Lower leg skin (tissue), 2 donors: ENCODE measurements around a stretch of chr9.

- PRO-cap: no peak
- RAMPAGE, long total RNA, 2 experiments: no peak in any of the 2 experiments
Measured at GRCh38 chr9:129258269-129258752, 80.2 kb upstream of the IER5L start.

- PRO-cap: no peak
- RAMPAGE, long total RNA, 2 experiments: start-site peak on the plus strand in 1 of 2 experiments, at chr9:129335480-129336353 at its widest, 8 reads per replicate
Measured at GRCh38 chr9:129335290-129336120, 157.4 kb upstream of the IER5L start.

DNA sequence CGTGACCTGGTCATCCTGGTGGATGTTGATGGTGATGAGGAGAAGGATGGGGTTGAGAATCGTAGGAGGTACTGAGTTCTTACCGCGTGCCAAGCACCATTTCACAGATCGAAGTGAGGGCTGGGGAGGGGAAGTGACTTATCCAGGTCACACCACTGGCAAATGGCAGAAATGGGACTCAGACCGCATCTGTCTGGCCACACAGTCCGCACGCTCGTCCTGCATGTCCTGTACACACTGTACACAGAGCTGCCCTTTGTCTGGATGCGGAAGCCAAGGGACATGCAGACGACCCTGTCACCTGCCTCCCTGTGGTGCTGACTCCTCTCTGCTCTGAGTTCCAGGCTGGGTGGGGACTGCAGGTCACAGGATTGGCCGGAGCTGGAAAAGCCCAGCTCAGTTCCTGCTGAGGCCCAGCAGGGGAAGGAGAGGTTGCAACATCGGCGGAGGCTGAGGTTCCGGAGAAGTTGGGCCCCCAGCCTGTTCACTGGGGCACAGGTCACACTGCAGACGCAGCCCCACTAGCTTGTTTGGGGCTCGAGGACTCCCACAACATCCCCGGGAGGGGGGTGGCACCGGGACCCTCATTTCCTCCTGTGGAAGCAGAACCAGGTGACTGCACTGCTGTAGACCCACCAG lies 165.7 kb upstream of the IER5L start:
- PRO-cap: bidirectional peak, plus-strand start at position 399 of the sequence, minus-strand start at position 311 of the sequence
- RAMPAGE, long total RNA, 2 experiments: no peak in any of the 2 experiments

GRCh38 chr9:129404977-129405465 lies 215.9 kb downstream of the C9orf50 start:
- PRO-cap: no peak
- RAMPAGE, long total RNA, 2 experiments: no peak in any of the 2 experiments

- PRO-cap: no peak
- RAMPAGE, long total RNA, 2 experiments: no peak in any of the 2 experiments
Measured at GRCh38 chr9:129485313-129485759, 135.6 kb downstream of the C9orf50 start.

DNA sequence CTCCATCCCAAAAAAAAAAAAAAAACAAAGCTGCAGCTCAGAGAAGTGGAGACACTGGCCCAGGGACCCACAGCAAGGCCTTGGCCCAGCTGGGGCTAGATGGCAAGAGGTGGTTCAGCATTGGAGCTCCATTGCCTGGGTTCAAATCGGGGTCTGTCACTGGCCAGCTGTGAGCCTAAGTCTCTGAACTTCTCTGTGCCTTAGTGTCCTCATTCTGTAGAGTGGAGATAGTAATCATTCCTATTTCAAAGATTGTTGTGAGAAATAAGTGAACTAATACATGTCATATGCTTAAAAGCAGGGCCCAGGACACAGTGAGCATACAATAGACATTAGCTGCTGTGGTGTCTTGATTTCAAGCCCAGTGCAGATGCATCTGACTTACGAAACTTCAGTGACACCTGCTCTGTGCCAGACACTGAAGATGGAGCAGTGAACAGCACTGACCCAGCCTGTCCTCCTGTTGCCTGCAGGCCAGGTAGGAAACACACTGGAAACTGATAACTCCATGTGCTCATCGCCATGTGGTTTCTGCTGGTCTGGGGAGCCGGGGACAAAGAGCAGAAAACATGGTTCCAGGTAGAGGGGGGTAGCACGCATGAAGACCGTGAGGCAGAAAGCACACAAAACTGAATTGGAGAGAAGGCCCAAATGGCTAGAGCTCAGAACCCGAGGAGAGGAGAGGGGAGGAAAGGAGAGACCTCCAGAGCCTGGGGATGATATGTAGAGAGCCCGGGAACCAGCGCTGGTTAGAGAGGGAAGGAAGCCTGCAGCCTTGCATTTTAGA lies 127.6 kb downstream of the C9orf50 start:
- PRO-cap: no peak
- RAMPAGE, long total RNA, 2 experiments: no peak in any of the 2 experiments

DNA sequence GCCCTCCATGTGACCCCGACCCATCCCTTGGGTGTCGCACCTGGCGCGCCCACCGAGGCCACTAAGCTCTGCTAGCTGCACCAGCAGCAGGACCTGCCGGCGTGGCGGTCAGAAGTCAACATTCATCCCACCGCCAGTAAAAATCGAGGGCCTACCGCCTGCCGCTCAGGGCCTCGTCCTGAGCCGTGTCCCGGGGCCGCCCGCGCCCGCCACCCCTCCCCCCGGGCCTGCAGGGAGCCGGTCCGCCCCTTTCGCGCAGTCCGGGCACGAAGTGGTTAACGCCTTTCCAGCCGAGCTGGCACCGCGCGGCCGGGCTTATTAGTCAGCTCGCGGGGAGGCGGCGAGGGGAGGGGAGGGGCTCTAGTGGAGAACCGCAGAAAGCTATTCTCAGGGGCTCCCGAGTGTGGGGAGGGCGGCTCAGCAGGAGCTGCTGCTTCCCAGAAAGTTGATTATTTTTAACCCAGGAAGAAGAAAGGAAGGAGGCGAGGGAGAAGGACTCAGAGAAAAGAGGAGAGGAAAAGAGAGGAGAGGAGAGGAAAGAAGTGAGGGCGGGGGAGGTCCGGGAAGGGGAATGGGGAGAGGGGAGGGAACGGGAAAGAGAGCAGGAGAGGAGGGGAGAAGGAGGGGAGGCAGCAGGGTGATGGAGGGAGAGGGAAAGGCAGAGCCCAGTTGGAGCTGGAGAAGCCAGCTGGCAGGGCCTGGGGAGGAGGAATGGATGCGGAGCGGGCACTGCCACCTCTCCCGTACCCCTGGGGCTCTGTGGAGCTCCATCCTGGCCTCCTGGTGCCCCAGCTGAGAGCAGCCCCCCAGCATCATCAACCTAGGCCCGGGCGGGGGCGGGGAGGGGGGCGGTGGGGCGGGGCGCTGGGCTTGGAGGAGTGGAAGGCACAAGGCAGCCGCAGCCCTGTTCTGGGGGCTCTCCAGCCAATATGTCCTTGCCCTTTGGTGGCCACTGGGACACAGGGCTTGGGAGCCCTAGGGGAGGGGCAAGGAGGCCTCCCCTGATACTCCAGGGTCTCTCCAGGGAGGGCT lies 124.1 kb downstream of the C9orf50 start:
- PRO-cap: bidirectional peak, plus-strand start at position 390 of the sequence, minus-strand start at position 217 of the sequence; bidirectional peak, plus-strand start at position 668 of the sequence, minus-strand start at position 573 of the sequence; bidirectional peak, plus-strand start at position 867 of the sequence, minus-strand start at position 784 of the sequence
- RAMPAGE, long total RNA, 2 experiments: no peak in any of the 2 experiments

DNA sequence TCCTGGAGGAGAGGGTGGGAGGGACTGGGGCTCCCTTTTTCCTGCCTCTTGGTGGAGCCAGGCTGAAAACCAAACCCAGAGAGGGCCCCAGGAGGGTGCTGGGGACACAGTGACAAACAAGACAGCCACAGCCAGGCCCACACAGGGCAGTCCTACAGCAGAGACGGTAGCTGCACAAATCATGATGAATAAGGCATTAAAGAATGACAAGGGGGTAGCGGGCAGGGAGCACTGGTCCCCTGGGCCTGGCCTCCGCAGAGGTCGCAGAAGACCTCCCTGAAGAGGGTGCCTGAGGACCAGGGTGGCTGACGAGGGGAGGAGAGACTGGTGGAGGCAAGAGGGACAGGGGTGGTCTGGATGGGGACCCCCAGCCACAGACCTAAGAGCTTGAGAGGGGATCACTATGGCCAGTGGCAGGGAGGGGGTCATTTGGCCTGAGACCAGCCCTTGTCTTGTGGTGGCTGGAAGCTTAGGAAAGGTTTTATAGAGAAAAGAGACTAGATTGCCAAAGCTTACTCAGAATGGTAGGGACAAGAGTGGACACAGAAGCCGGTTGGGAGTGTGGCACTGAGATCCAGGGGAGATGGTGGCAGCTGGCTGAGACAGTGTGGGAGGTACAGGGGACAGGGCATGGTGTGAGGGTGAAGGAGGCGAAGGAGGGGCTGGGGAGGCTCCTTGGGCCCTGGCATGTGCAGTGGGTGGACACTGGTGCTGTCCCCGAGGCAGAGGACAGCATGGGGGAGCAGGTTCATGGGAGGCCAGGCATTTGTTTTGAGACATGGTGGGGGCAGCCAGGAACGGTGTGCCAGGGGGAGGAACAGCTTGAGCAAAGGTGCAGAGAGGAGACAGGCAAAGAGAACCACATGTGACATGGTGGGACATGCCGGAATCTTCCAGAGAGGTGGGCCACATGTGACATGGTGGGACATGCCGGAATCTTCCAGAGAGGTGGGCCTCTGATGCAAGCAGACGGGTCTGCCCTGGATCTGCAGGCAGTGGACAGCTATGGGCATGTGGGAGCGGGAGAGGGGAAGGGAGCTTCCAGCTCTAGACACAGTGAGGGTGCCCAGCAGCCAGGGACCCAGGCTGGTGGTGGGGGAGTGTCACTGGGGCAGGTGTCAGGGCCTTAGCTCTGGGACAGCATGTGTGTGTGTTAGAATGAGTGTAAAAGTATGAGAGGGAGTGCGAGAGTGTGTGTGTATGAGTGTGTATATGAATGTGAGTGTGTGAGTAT lies 122.9 kb downstream of the C9orf50 start:
- PRO-cap: no peak
- RAMPAGE, long total RNA, 2 experiments: no peak in any of the 2 experiments

GRCh38 chr9:129503108-129503634 lies 117.7 kb downstream of the C9orf50 start:
- PRO-cap: no peak
- RAMPAGE, long total RNA, 2 experiments: no peak in any of the 2 experiments

- PRO-cap: no peak
- RAMPAGE, long total RNA, 2 experiments: no peak in any of the 2 experiments
Measured at GRCh38 chr9:129507701-129508246, 113.1 kb downstream of the C9orf50 start.

DNA sequence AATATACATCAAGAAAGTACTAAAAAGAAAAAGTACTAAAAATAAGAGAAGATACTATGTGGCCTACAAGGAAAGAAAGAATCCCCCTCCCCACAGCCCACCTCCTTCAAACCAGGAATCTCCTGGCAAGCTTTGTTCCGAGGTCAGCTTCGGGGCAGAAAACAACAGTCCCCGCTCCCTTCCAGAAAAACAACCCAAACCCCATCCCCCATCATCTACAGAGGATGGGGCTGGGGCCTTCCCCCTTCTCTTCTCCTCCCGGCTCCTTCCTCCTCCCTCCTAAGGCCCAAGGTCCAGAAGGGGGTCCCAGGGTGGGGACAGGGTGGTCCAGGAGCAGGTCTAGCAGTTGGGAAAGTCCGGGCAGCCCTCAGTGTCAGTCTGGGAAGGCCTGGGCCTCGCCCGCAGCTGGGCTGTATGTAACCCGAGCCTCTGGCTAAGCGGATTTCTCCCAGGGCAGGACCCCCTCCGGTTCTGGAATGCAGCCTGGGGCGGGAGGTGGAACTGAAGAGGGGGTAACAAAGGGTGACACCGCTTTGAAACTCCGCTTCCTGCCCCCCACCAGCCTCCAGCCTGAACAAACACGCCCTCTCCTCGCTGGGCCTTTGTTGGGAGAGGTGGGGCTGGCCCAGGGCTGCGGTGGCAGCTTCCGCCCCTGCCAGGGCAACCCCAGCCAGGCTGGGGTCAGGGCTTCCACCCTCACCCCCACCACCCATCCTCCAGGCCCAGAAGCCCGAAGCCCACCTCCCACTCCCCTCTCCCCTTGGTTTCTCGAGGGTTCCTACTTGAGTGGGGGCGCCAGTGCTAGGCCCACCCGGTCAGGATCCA lies 63.6 kb downstream of the C9orf50 start:
- PRO-cap: no peak
- RAMPAGE, long total RNA, 2 experiments: no peak in any of the 2 experiments

DNA sequence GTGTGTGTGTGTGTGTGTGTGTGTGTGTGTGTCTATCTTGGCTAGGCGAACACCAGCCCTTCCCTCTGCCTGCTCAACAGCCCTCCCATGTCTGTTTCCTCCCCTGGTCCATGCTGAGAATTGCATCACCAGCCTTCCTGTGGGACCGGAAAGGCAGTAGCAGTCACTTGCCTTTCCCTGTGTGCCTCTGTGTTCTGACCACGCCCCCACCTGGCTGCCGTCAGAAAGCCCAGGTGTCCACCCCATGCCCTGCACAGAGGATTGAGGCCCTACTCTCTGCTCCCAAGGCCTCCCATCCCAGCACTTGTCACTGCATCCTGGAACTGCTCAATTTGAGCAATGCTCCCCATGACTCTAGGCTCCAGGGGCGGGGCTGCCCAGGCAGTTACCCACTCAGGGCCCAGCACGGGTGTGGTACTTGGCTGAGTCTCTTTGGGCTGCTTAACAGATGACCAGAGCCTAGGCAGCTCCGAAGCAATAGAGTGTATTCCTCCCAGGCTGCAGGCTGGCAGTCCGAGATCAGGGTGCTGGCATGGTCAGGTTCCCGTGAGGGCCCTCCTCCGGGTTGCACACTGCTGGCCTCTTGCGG lies 13.3 kb downstream of the C9orf50 start:
- PRO-cap: unidirectional peak, minus-strand start at position 112 of the sequence; bidirectional peak, plus-strand start at position 447 of the sequence, minus-strand start at position 306 of the sequence
- RAMPAGE, long total RNA, 2 experiments: no peak in any of the 2 experiments

GRCh38 chr9:129611045-129611463 lies 9.8 kb downstream of the C9orf50 start:
- PRO-cap: unidirectional peak, plus-strand start at chr9:129611272
- RAMPAGE, long total RNA, 2 experiments: no peak in any of the 2 experiments

DNA sequence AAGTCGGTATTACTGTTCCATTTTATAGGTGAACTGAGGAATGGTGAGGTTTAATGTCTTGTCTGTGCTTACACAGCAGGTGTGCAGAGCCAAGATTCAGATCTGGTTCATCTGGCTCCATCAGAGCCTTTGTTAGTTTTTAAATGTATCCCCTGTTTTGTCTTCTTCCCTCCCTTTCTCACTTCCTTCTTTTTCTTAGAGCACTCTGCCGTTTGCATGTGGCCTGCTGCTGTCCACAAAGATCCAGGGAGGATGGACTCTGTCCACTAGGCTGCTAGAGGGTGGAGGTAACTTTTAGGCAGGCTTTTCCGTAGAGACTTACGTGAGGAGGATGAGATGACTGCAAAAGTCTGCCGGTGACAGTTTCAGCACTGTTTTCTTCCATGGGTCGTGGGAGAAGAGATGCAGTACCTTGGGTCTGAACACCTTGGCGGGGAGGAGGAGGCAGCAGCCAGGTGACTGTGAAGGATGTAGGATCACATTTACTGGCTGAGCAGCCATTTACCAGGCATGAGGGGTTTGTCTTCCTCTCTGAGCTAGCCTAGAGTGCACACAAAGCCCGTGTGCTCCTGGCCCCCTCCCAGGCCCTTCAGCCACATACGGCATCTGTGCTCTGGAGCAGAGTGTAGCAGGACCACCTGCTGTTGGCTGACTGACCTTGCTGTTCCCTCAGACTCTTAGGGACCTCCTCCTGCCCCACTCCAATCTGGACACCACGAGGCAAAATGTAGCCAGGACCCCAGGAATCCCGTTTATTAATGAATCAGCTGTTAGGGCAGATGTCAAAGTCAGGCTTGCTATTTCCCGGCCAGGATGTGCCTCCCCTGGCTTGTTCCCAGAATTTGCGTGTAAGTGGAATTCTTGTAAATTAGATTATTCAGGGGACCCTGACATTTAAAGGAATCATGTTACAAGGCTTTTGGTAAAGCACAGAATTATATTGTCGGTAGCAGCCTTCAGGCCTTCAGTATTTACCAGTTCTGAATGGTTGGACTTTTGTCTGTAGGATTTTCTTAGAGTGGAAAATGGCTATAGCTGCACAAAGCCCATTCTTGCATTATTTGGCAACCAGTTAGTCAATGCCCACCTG lies 1.9 kb downstream of the NTMT1 start:
- PRO-cap: no peak
- RAMPAGE, long total RNA, 2 experiments: no peak in any of the 2 experiments

DNA sequence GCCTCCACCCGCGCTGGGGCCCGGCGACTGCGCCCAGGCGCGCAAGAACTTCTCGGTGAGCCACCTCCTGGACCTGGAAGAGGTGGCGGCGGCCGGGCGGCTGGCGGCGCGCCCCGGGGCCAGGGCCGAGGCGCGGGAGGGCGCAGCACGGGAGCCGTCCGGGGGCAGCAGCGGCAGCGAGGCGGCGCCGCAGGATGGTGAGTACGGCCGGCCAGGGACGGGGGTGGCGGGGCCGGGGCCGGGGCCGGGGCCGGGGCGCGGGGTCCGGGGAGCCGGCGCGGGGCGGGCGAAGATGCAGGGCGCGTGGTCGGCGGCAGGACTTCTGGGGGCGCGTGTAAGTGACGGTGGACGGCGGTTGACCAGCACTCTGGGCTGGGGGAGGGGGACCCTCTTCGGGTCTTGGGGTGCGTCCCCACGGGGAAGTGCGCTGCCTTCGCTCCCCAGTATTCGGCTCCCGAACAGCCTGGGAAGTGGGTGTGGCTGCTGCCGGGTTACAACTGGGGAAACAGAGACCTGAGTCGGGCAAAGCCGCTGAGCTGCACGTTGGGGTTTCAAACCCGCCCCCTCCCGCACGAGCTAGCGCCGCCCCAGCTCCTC lies 581 bp downstream of the PRRX2 start:
- PRO-cap: unidirectional peak, minus-strand start at position 460 of the sequence
- RAMPAGE, long total RNA, 2 experiments: no peak in any of the 2 experiments

GRCh38 chr9:129836223-129836893 lies 1.1 kb downstream of the USP20 start:
- PRO-cap: no peak
- RAMPAGE, long total RNA, 2 experiments: no peak in any of the 2 experiments

GRCh38 chr9:129856096-129856977 lies 21.1 kb downstream of the USP20 start:
- PRO-cap: no peak
- RAMPAGE, long total RNA, 2 experiments: no peak in any of the 2 experiments

DNA sequence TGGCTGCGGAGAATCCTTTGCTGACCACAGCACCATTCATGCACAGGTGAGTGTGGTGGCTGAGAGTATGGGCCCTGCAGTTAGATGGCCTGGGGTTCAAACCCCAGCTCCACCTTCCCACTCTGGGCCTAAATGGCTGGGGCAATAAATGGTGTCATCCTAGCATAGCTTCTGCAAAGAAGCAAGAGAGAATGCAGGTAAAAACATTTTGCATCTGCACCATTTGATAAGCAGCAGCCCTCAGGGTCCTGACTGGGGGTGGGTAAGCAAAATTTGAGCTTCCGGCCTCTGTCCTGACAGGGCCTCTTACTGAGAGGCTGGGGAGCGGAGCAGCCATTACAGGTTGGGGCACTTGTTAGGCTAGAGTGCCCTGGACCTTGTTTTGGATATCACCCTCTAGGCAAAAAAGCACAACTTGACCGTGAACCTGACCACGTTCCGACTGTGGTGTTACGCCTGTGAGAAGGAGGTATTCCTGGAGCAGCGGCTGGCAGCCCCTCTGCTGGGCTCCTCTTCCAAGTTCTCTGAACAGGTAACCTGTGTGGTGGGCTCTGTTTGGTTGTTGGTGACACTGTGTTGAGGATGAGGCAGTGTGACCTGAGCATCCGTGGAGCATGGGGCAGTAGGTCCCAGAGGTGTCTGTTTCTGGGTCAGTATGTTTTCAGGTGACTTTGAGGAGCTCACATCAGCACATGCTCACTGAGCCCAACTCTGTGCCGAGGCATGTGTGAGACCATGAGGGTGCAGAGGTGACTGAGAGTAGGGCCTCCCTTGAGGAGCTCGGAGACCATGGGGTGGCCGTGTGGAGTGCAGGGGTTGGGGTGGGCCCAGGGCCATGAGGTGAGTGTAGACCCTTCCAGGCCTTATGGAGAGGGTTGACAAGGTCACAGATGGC lies 23.1 kb downstream of the USP20 start:
- PRO-cap: no peak
- RAMPAGE, long total RNA, 2 experiments: no peak in any of the 2 experiments

GRCh38 chr9:129914136-129914558 lies 78.9 kb downstream of the USP20 start:
- PRO-cap: no peak
- RAMPAGE, long total RNA, 2 experiments: no peak in any of the 2 experiments

- PRO-cap: unidirectional peak, minus-strand start at chr9:129965047
- RAMPAGE, long total RNA, 2 experiments: no peak in any of the 2 experiments
Measured at GRCh38 chr9:129964633-129965800, 78.0 kb downstream of the FNBP1 start.